ENCODE measurements around a stretch of chr6.

DNA sequence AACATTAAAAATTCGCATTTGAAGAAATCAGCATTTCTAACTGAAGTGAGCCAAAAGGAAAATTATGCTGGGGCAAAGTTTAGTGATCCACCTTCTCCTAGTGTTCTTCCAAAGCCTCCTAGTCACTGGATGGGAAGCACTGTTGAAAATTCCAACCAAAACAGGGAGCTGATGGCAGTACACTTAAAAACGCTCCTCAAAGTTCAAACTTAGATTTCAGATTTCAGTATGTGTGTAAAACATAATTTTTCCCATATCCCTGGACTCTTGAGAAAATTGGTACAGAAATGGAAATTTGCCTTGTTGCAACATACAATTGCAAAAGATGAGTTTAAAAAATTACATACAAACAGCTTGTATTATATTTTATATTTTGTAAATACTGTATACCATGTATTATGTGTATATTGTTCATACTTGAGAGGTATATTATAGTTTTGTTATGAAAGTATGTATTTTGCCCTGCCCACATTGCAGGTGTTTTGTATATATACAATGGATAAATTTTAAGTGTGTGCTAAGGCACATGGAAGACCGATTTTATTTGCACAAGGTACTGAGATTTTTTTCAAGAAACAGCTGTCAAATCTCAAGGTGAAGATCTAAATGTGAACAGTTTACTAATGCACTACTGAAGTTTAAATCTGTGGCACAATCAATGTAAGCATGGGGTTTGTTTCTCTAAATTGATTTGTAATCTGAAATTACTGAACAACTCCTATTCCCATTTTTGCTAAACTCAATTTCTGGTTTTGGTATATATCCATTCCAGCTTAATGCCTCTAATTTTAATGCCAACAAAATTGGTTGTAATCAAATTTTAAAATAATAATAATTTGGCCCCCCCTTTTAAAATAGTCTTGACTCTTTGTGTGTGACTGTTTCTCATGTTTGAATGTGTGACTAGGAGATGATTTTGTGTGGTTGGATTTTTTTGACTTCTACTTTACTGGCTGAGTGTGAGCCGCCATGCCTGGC lies 3.7 kb downstream of the PNRC1 start:
- PRO-cap: no peak

- PRO-cap: no peak
Measured at GRCh38 chr6:89161485-89162436, 15.9 kb downstream of the PM20D2 start.

DNA sequence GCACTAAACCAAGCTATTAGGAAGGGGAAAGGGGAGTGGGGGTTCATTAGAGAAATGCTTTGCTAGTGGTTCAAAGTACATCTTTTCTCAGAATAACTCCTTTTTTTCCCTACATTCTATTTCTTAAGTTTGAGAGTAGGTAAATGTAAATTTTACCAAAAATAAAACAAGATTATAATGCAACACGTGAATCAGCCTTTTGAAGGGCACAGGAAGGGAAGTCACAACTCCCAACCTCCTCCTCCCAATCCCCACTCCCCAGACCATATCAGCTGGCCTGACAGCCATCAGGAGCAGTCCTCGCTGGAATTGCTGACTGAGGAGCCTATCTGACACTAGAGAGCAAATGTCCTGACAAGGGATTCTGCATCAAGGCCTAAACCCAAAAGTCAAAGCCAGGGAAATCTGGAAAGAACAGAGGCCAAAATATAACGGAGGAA lies 2.7 kb downstream of the RRAGD start:
- PRO-cap: no peak

GRCh38 chr6:89656571-89657075 lies 18.1 kb upstream of the LYRM2 start:
- PRO-cap: no peak

GRCh38 chr6:89680479-89680983 lies 42.0 kb upstream of the LYRM2 start:
- PRO-cap: no peak

DNA sequence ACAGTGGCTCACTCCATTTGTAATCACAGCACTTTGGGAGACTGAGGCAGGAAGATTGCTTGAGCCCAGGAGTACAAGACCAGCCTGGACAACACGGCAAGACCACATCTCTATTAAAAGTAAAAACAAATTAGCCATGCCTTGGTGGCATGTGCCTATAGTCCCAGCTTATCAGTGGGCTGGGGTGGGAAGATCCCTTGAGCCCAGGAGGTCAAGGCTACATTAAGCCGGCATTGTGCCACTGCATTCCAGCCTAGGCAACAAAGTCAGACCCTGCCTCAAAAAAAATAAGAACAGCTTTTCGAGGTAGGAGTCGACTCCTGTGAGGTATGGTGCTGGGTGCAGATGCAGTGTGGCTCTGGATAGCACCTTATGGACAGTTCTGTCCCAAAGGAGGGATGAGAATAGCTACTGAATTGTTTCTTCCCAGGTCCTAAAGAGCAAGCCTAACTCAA lies 82.3 kb upstream of the LYRM2 start:
- PRO-cap: no peak

DNA sequence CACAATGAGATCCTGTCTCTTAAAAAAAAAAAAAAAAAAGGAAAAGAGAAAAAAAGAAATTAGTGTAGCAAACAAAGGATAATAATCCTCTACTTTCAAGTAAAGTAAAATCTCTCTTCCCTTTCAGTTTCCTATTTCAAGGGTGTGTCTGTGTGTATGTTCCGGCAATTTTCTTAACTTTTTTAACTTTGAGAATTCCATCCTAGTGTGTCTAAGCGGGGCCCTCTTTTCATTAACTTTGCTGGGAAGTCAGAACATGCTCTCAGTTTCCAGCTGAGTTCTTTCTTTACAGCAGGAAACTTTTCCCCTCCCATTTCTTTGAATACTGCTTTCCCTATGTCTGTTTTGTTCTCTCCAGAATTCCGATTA lies 16.0 kb downstream of the GJA10 start:
- PRO-cap: unidirectional peak, plus-strand start at position 265 of the sequence

GRCh38 chr6:89952714-89953309 lies 58.5 kb downstream of the GJA10 start:
- PRO-cap: no peak

DNA sequence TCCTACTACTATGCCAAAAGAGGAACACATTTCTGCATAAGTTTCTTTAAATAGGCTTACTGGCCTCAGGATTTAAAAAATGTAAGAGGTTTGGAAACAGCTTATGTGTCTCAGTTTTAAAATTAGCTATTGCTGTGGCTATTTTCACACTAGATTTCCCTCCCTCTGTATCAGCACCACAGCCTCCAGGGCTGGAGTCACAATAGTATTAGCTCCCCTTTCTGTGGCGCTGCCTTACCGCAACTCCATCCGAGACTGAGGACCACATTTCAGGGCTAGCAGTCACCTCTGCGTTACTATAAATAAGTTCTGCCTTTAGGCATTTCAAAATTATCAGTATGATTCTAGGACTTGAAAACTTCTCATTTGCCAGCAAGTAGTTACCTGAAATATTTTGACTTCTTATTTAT lies 105.7 kb downstream of the GJA10 start:
- PRO-cap: no peak

DNA sequence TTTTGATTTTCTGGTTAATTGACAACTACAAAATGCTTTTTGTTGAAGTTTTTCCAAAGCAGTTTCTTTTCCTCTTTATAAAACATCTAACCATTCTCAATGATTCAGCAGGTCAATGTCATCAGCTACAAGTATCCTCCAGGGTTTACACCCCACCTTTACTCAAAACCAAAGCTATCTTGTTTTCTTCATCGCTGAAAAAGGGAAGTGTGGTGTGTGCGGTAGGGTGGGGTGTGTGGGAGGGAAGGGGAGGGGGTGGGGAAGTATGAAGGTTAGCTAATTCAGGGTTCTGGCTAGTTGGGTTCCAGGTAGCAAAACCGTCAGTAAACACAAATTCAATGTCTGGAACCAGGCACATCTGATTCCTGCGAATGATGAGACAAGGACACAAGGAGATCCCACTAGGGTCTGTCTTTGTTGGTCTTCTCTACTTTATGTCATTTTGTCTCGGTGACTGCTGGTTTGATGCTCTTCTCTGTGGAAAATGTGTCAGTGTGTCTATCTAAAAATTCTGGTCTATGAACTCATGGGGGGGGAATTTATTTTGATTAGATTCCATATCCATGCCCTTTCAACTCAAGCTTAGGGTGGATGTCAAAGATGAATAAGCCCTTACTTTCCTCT lies 189.7 kb downstream of the GJA10 start:
- PRO-cap: no peak

DNA sequence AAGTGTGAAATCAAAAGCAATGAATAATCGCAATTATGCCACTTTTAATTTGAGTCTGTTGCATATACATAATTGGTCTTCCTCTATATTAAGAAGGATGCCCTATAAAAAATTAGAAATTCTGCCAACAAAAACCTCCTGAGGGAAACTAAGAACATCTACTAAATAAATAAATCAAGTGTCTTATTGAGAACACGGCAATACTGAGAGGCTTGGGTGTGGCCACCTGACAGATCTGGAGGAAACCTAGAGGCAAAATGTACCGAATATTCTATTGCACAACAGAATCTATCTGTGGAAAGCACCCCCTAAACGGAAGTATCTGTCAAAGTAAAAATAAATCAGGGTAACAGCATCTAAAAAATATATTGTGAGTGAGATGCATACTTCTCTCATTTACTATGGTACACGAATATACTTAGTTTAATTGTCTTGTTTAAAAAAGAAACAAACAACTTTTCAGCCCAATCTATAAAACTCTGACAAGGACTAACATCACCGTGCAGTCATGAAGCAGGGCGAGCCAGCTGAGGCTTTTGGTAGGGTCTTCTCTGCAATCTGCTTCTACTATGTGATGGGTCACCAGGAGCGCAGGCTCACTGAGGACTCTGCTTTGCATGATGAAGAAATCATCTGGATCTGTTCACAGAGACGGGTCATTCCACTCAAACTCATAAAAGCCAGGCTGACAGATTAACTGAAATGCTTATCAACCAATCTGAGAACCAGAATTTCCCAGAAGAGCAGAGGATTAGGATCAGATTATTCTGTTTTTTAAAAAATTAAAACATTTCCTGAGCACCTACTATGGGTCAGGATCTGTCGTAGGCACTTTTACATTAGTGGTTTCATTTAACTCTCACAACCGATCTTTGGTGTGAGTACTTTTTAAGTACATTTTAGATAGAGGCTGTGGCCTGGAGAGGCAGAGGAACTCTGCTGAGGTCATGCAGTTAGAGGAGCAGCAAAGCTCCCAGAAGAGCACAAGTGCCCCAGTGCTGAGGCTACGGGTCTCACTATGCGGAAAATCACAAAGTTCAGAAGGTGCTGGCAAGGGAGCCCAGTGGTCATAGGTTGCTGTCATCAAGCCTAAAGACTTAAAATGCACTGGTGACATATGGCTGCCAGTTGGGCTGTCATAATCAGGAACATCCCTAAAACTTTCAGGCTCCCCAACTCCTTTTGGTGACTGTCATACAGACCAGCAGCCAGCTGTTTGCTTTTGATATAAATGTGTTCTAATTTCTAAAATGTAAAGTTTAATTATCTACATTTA lies 109.2 kb downstream of the BACH2 start:
- PRO-cap: no peak

DNA sequence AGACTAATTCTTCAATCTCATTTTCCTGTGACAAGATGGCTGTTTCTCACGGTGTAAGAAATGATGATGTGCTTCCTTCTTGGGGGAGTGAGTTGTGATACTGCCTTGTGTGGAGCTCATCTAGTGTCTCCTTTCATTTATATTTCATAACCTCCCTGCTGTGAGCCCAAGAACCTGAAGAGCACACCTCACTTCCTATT lies 58.0 kb downstream of the BACH2 start:
- PRO-cap: no peak

GRCh38 chr6:90351191-90351745 lies 54.6 kb upstream of the BACH2 start:
- PRO-cap: bidirectional peak, plus-strand start at chr6:90351262, minus-strand start at chr6:90351329

DNA sequence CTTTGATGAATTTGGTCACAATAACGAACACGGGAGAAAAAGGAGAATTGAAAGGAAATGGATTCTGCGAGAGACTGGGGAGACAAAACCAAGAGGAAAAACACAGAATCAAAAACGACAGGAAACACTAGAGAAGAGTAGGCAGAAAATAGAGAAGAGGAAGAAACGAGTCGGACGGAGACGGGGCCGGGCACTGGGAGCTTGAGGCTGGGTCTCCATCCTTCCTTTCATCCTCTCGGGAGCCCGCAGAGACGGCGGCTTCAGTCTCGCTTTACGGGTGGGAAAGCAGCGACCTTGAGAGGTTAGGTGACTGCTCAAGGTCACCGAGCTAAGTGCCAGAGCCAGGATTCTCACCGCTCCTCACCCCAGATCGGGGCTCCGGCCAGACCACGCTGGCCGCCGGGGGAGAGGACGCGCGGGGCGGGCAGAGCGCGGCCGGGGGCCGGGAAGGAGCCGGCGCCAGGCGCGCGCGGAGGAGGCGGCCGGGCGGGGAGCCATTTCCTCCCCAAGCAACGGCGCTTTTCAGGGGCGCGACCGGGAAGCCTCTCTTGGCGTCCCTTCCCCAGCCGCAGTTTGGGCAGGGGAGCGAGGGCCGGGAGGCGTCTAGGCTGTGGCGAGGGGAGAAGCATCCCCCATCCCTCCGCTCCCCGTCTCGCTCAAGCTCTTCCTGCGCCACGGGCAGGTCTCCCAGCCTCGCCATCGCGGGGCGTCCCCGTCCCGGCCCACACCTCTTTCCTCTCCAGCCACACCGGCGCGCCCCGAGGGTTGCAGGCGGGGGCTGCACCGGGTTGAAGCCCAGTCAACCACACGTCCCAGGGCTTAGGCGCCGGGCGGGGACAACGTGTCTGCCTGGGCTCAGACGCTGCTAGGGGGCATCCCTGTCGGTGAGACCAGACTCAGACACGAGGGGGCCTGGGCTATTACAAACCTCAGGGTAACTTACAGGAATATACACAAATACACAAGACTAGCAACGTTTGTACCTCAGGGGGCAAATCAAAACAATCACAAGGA lies 24.1 kb upstream of the MAP3K7 start:
- PRO-cap: no peak

DNA sequence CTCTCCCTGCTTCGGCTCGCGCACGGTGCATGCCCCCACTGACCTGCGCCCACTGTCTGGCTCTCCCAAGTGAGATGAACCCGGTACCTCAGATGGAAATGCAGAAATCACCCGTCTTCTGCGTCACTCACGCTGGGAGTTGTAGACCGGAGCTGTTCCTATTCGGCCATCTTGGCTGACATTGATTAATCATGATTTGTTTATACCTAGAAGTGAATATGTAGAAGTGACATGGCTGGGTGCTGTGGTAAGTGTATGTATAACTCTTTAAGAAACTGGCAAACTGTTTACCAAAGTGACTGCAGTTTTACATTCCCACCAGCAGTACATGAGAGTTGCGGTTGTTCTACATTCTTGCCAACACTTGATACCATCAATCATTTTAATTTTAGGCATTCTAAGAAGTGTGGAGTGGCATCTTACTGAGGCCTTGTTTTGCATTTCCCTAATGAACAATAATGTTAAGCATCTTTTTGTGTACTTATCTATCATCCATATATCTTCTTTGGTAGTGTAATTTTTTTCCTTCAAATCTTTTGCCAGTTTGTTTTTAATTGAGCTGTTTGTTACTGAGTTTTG lies 466.2 kb upstream of the MAP3K7 start:
- PRO-cap: no peak

DNA sequence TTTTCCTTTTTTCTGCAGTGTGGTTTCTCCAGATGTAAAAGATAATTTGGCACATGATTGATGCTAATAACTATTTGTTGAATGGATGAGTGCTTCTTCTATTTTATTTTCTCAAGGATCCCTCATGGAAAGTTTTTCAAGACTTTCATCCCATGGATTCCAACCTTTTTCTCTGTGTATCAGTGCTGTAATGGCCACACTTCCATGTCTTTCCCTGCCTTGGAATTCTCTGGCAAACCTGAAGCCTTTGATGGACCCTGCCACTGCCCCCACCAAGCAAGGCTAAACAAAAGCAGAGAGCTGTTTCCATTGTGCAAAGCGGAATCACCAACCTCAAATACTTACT lies 1036.9 kb upstream of the MAP3K7 start:
- PRO-cap: no peak

- PRO-cap: no peak
Measured at GRCh38 chr6:95551766-95552270, 25.5 kb upstream of the MANEA start.

DNA sequence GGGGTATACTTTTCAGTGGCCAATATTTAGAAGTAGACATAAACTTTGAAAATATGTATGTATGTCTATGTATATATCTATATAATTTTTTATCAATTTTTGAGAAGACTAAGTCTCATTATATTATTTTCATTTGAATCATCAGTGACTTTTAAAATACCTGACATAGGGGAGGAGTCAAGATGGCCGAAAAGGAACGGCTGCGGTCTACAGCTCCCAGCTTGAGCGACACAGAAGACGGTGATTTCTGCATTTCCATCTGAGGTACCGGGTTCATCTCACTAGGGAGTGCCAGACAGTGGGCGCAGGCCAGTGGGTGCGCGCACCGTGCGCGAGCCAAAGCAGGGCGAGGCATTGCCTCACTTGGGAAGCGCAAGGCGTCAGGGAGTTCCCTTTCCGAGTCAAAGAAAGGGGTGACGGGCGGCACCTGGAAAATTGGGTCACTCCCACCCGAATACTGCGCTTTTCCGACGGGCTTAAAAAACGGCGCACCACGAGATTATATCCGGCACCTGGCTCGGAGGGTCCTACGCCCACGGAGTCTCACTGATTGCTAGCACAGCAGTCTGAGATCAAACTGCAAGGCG lies 181.0 kb downstream of the MANEA start:
- PRO-cap: no peak

DNA sequence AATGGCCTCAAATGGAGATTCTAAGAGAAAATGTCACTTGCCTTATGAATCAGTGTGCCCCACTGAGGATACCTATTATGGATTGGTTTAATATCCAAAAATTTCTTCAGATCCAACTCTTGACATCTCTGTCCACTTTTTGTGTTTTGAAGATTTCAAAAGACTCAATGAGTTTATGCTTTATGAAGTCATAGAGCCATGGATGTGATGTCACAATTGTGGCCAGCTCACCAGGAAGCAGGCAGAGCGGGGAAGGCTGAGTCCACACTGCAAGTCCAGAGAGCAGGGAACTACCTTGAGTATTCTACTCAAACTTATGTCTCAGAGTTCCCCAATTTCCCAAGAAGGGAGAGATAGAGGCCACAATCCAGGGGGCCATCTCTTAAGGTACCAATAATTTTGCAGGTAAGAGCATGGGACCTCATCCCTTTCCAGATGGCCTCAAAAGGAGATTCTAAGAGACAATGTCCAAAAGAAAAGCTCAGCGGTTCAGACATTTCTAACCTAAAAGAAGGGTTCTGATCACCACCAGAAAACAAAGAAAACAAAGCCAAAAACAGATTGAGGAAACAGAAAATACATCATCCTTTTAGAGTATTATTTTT lies 510 bp upstream of the FHL5 start:
- PRO-cap: no peak

DNA sequence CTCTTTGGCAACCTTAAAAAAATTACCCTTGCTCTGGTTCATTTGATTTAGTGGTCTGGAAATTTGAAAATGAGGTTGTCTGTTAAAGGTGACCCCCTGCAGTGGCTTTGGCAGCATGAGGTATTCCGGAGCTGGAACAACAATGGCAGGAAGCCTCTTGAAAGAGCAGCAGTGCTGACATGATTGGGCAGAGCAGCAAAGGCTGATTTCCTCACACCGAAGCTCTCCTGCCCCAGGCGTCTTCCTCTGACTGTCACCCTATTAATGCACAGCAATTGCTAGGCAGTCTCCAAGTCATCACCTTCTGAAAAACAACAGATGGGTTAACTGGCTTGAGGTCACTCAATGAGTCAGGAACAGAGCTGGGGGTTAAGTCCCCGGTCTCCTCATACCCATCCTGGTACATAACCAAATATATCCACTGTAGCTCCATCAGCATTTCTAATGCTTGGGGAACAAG lies 241.8 kb upstream of the MMS22L start:
- PRO-cap: no peak

All from NALM6 (cell line).